Colic lymph node (tissue), 1 donor: ENCODE results near the gene ALG5.

DNA sequence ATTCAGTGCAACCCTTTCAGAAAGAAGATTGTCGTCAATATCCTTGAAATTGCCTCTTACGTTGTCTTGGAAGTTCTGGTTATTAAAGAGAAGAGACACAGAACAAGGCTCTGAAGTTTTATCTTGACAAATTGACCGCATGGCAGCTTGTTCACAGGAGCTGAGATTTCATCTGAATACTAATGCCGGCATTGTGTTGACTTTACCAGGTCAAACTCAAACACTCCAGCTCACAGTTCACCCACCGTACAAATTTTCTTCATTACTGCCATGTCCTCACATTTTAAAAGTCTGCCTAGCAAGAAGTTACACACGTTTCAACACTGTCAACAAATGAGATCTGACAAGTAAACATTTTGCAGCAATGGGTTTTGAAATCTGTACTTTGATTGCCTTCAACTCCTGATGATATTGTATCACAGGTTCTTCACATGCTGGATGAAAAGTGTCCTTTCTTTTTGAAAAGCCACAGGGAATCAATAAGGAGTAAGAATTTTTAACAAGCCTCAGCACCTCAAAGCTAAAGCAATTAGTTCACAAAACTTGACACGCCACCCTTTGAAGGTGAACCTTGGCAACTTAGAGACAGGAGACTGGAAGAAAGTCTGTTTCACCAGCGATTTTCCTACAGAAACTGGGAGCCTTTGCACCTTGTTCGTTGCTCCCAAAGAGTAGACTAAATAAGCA, 150.9 kb downstream of the RFC3 start:
- PRO-cap = no peak

DNA sequence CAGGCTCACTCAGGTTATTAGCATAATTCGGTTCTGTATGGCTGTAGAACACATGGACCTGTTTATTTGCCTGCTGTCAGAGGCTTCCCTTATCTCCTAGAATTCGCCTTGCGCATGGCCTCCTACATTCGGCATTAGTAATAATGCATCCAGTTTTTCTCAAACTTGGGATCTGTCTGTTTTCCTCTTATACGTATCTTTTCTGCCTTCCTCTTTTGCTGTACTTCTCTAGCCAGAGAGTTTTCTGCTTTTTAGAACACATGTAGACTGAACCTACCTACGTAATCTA, 252.6 kb downstream of the MAB21L1 start:
- PRO-cap = no peak

DNA sequence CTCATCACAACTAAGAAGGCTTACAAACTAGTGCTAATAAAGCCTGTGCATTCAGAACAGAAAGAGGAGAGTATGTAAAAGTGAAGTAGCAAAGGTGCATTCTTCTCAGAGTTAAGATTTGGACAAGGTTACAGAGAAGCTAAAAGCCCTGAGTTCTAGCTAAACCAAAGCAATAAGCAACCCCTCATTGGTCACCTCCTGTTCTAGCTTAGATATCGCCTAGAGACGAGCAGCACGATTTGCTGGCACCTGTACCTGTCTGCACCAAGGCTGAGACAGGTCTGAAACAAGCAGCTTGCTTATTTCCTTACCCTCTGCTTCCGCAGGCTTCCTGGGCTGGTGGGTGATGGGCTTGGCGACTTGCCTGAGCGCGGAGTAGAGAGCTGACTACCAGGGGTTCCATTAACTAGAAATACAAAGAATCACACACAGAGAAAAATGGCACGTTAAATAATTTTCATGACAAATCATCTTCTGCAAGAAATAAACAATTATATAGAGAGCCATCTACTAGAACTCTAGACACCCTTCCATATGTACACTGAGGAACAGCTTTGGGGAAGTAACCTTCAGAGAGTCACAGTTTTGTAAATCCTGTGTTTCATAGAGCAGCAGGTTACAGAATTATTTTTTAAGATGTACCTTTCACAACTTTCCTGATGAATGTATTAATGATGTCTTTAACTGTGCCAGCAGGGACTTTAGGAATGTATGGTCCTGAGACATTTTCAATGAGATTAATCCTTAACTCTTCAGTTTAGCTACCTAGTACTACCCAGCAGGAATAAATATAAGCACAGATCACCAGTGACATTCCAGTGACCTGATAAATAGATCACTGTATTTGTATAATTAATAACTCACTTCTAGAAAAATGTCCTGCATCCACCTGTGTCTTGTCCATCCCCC, 276.7 kb downstream of the DCLK1 start:
- PRO-cap = no peak

DNA sequence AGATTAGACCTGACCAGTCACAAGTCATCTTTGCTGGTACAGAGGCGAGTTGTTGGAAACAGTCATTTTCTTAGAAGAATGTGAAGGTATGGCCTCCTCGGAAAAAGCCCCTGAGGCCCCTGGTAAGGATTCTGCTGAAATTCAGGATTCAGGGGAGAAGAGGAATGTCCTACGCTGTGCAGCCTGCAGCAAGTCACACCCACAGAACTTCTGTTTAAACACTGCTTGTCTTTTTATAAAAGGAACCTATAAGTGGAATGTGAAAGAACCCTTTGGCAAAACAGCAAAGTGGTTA, 11.1 kb upstream of the SPART start:
- PRO-cap = no peak

GRCh38 chr13:36417926-36418401, 14.3 kb upstream of the CCNA1 start:
- PRO-cap = no peak

- PRO-cap = no peak
Observed at GRCh38 chr13:36712638-36713343, 39.0 kb downstream of the SERTM1 start.

- PRO-cap = no peak
Observed at GRCh38 chr13:36761795-36762607, 57.0 kb upstream of the RFXAP start.

DNA sequence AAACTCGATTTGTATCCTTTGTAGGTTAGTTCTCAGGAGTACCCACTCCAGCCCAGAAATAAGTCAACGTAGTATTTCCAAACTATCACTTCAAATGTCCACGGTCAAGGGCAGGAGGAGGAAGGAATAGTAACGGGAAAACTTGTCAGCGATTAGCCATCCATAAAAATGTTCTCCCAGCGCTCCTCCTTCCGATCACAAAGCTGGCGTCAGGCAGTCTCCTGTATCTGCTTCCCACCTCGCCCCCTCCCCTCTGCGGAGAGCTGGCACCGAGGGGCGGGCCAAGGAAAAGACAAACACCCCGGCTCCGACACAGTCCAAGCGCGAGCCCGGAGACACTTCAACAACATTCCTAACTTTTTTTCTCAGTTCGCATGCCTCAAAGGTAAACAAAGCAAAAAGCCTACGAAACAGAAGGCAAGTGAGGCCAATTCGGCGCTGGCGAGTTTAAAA, 910 bp downstream of the SMAD9 start:
- PRO-cap = bidirectional peak, plus-strand start at position 315 of the sequence, minus-strand start at position 205 of the sequence

GRCh38 chr13:36999156-36999664, at the start of gene ALG5:
ALG5 (minus strand) TSS chr13:36999340.
- PRO-cap = bidirectional peak, plus-strand start at chr13:36999458, minus-strand start at chr13:36999327

- PRO-cap = no peak
Observed at GRCh38 chr13:37118057-37118513, 12.6 kb upstream of the CSNK1A1L start.

DNA sequence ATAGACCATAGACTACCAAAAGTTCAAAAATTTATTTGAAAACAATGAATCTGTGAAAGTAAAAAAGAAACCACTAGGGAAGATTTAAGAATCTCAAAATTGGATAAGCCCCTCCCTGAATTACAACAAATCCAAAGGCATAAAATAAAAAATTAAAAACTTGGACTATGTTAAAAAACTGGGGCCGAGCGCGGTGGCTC, 58.1 kb downstream of the STOML3 start:
- PRO-cap = unidirectional peak, plus-strand start at position 66 of the sequence

GRCh38 chr13:38951912-38952482, 38.6 kb downstream of the STOML3 start:
- PRO-cap = no peak

GRCh38 chr13:39006112-39006675, 15.6 kb upstream of the STOML3 start:
- PRO-cap = no peak

DNA sequence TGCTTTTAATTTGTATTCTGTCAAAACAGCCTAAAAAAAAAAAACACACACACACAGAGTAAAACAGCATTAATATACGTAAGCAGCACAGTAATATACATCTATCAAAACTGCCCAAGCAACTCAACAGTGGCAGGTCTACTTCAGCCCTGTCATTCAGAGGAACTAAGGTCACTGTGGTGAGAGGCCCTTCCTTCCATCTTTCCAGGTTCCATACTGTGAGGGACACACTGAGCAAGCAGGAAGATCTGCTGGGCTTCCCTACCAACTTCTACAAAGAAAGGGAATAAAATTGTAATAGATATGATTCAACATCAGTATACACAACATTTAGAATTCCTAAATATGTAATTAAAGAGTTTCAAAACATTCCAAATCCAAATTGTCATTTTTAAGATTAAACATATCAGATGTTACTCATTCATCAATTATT, 3.7 kb downstream of the PROSER1 start:
- PRO-cap = no peak

DNA sequence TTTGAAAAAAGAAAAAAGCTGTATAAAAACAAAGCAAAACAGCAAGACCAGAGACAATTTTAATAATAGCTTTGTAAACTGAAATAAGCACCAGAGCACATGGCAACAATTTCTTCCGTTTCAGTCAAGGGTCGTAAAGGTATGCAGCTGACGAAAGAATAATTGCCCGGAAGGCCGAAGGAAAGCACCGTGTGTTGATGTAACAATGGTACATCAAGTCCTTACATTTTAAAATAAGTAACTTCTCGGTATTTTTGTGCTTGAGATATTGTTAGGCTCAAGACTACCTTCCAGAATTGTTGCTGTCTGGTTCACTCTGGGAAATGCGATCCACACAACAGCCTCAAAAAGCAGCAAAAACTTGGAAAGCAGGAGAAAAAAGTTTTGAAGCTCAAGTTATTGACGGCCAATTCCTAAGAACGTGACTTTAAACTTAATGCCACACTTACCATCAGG, 1.6 kb downstream of the PROSER1 start:
- PRO-cap = unidirectional peak, plus-strand start at position 240 of the sequence; unidirectional peak, plus-strand start at position 314 of the sequence

DNA sequence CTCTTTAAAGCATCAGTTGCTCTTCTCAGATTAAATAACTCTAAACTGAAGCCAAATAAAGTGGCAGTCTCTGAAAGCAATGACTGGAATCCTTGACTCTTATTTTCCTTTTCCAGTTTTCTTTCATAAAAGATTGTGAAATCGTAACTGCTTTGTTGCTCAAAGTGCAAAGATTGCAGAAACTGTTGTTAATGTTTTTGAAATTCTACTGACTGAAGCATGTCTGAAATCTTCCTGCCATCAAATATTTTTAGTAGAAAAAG, 1.9 kb downstream of the NHLRC3 start:
- PRO-cap = no peak

DNA sequence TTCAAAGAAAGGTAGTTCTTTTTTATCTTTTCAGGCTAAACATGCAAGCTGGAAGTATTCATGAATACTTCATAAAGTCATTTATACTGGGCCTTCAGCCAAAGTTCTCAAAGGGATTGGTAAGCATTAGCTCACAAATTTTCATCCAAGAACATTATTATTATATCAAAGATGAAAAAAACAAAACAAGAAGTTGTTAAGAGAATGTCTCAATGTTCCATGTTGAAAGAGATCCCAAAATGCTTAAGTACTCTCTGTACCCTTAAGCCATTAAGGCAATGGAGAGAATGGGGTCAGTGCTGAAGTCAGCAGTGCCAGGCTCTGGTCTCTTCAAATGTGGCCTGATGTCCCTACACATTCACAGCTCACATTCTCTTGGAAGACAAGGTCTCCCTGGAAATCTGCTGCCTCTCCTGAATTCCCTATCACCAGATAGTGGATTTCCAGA, 171.9 kb downstream of the NHLRC3 start:
- PRO-cap = no peak

- PRO-cap = no peak
Observed at GRCh38 chr13:39378376-39378794, 224.6 kb downstream of the LHFPL6 start.

DNA sequence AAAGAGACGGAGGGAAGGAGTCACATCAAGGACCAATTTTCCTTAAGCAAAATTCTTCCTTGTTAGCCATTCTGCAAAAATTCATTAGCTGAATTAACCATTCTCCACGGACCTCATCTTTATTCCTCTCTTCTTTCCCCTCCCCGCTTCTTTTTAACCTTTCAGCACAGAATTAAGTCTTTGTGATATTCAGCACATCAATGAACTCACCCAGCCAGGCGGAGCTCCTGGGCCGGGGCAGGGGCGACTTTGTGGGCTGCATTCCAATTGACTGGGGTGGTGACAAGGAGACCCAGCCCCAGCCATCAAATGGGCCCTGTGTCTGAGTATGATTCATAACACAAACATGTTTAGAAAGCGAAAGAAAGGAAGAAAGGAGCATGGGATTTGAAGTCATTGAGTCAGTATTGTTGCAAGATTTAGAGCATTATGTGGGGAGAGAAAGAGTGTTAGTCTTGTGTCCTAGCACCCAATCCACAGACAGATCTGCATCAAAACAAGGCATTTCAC, 185.4 kb downstream of the LHFPL6 start:
- PRO-cap = no peak

GRCh38 chr13:39894464-39895138, 239.1 kb downstream of the COG6 start:
- PRO-cap = no peak